Myometrial cell (primary cell): ENCODE data around the gene RHBDD3.

DNA sequence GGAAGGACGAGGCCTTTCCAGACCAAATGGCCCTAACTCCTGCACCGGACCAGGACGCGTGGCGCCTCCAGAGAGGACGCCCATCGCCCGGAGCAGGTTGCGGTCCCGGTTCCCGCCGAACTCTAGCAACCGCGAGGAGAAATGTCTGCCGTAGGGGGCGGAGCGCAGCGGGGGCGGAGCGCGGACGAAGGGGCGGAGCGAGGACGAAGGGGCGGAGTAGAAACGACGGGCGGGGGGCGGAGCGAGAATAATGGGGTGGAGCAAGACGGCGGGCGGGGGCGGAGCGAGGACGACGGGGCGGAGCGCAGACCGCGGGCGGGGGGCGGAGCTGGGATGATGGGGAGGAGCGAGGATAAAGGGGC lies 350 bp upstream of the ZNRF3 start:
- RAMPAGE, long total RNA, result no peak

DNA sequence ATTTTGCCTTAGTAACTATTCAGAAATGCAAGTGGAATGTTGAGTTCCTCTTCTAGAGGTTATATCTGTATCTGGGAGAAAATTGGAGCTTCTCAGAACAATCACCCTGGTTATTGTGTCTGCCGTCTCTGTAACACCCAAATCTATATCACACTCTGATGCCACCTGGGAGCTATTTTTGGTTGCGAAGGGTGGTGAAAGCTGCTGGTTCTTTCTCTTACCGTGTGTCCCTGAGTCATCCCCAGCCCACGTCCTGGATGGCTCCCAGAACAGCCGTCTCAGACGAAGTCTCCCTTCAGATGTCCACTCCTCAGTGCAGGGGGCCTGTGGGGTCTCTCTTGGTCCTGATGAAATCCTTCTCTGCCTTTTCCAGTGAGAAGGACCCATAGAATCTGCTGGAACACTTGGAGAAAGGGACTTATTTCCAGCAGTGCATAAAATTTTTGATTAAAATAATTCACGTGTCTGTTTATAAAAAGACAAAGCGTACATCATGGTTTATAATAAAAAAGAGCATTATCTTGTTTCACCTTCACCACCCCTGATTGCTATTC lies 83.4 kb downstream of the C22orf31 start:
- RAMPAGE, long total RNA, result no peak

DNA sequence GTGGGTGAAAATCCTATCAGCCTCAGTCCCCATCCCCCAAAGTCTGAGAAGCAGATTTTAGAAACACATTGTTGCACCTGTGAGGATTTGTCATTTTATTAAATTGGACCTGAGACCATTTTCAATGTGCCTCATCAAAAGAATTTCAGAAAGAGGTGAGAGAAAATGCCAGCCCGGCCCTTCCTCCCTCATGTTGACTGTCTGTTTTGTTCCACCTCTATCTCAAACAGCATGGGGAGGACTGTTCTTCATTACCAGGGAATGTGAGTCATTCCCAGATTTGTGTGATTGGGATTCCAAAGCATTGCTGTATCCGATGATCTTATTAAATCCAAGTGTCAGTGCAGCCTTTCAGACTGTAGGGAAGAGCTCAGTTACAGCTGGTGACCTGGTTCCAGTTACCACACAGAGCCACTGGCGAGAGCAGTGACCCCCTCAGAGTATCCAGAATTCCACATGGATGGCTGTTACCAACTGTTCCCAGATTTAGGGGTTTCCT lies 20.7 kb downstream of the KREMEN1 start:
- RAMPAGE, long total RNA, result no peak

DNA sequence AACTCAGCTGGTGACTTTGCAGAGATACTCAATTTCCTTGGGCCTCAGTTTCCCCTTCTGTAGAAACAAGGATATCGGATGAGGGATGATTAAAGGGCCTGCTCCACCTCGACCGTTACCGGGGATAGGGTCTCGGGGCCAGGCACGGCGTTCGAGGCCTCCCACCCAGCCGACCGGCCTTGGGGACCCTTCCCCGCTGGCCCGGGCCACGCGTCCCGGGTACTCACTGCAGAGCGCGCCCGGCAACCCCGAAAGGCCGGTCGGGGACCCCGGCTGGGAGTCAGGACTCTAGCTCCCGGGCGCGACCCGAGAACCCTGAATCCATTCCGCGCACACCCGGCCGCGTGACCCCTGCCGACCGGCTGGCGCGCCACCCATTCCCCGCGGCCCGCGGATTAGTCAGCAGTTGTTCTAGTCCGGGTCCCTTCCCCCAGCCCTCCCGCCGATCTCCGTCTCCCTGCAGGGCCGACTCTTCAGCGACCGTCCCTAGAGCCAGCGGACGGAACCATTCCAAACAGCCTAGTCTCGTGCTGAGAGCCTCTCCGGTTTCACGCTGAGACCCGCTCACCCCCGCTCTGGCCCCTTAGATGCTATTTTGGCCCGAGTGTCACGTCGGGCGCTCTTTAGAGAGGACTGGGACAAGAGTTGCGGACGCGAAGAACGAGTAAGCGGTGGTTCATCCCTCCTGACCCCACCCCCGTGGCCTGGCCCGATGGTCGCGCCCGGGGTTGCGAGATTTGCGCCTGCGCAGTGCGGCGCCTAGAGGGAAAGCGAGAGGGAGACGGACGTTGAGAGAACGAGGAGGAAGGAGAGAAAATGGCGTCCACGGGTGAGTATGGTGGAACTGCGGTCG lies at the start of gene RHBDD3:
RHBDD3 (minus strand) TSS at position 461 of the 853 bp plus-strand sequence.
- RAMPAGE, long total RNA, result start-site peak on the minus strand centred at position 406 of the sequence, 123 bp wide, 113 and 61 reads in 2 replicates; start-site peak on the plus strand centred at position 780 of the sequence, 64 bp wide, 6,408 and 6,372 reads in 2 replicates

DNA sequence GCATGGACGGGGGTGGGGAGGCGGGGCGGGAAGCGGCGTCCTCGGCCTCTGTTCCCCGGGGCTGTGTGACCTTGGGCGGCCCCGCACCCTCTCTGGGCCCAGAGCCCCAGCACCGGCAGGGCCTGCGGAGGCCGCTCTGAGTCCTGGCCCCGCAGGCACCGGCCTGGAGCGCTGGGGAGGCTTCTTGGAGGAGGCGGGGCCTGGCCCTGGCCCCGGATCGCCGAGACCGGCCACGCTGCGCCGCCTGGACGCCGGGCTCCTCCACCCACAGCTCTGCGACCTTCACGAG lies 685 bp downstream of the GAS2L1 start:
- RAMPAGE, long total RNA, result no peak

- RAMPAGE, long total RNA, result no peak
Observed at GRCh38 chr22:29309167-29309774, 2.8 kb downstream of the GAS2L1 start.

GRCh38 chr22:29318446-29318968 lies 3.0 kb upstream of the RASL10A start:
- RAMPAGE, long total RNA, result no peak

- RAMPAGE, long total RNA, result no peak
Observed at GRCh38 chr22:29481690-29482104, 1.7 kb downstream of the NEFH start.

GRCh38 chr22:29580188-29580974 lies 532 bp downstream of the NIPSNAP1 start:
- RAMPAGE, long total RNA, result no peak

DNA sequence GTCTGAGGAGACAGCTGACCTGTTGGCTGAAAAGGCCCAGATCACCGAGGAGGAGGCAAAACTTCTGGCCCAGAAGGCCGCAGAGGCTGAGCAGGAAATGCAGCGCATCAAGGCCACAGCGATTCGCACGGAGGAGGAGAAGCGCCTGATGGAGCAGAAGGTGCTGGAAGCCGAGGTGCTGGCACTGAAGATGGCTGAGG lies 46.6 kb upstream of the CABP7 start:
- RAMPAGE, long total RNA, result no peak

GRCh38 chr22:29690642-29691025 lies 29.2 kb upstream of the CABP7 start:
- RAMPAGE, long total RNA, result no peak

DNA sequence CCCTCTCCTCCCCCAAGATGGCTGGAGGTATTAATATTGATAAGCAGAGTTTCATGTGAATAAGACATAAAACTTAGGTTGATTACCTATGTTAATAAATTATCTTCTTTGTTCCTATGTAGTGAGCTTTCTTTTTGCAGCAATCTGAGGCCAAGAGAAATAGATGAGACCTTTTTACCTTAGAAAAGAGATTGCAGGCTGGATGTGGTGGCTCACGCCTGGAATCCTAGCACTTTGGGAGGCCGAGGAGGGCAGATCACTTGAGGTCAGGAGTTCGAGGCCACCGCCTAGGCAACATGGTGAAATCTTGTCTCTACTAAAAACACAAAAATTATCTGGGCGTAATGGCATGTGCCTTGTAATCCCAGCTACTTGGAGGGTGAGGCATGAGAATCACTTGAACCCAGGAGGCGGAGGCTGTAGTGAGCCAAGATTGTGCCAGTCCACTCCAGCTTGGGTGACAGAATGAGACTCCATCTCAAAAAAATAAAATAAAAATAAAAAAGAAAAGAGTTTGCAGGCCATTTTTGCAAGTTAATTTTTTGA lies 19.8 kb downstream of the MTMR3 start:
- RAMPAGE, long total RNA, result no peak

DNA sequence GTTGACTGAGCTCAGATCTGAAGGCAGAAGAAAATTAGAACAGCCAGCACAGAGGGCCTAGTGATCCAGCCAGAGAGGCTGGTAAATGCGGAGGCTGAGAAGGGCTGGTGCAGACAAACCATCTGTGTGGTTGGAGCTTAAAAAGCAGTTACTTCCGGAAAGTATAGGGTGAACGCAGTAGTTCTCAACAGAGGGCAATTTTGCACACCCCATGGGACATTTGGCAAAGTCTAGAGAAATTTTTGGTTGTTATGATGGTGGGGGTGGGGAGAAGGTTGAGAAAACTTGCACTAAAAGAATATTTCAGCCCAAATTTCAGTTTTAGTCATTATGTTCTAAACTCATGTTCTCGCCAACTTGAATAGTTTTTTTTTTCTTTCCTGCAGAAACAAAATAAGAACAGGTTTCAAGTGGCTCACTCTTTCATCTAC lies 1.5 kb upstream of the HORMAD2 start:
- RAMPAGE, long total RNA, result no peak

DNA sequence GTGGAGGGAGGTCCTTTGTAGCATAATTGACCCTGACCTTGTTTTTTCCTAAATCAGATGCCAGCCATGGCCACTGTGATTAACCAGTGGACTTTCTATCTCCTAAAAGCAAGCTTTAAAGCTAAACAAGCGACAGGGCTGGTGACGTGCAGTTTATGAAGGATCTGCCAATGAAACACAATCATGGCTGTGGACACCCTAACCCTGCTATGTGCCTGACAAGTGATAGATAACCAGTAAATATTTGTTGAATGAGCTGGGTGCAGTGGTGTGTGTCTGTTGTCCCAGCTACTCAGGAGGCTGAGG lies 64.2 kb downstream of the LIF start:
- RAMPAGE, long total RNA, result no peak

GRCh38 chr22:30231038-30231438 lies 15.5 kb downstream of the LIF start:
- RAMPAGE, long total RNA, result no peak

GRCh38 chr22:30261019-30261927 lies 5.4 kb downstream of the OSM start:
- RAMPAGE, long total RNA, result no peak

DNA sequence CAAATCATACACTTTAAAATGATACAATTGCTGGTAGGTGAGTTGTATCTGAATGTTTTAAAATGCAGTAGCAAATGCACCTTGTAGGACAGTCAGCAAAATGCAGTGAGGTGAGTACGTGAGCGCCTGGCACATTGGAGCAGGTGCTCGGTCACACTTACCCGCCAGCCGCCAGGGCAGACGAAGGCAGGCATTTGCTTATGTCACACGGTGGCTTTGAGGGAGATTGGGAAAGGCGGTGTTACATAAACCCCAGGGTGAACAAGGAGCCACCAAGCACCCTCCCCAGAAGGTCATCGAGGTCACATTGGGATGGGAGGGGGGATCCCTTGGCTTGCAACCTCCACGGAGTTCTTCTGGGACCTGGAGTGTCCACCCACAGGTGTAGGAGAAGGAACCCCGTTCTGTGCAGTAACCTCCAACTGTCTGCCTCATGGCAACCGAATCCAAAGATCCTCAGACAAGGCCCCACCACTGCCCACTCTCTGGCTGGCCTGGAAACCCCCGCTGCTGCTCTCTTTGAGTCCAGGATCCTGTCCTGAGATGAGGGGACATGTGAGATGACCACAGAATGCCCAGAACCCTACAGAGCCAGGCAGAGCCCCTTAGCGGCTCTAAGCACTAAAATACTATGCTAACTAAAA lies 6.7 kb upstream of the OSM start:
- RAMPAGE, long total RNA, result no peak

GRCh38 chr22:30305477-30305910 lies 16.2 kb upstream of the CASTOR1 start:
- RAMPAGE, long total RNA, result no peak

DNA sequence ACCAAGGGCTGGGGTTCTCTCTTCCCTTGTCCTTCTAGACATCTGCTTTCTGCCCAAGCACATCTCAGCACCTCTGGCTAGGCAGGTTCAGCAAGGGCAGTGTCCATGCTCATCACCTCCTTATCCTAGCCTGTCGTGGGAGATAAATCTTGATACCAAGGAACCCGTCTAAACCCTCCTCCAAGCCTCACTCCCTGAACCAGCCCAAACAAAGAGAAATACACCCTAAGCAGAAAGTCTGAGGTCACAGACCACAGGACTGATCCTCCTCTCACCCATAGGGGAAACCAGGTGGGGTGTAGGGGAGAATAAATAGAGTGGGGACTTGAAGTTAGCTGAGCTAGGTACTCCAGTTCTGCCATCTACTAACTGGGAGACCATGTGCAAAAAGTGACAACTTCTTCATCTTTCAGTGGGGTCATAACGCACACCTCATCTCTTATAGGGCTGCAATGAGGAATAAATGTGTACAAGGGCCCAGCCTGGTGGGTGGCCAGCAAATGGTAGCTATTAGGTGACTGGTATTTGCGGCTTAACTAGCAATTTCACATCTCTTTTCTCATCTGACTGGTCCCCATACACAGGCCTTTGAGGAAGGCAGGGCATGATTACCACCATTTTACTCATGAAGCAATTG lies 16.8 kb downstream of the TBC1D10A start:
- RAMPAGE, long total RNA, result no peak

DNA sequence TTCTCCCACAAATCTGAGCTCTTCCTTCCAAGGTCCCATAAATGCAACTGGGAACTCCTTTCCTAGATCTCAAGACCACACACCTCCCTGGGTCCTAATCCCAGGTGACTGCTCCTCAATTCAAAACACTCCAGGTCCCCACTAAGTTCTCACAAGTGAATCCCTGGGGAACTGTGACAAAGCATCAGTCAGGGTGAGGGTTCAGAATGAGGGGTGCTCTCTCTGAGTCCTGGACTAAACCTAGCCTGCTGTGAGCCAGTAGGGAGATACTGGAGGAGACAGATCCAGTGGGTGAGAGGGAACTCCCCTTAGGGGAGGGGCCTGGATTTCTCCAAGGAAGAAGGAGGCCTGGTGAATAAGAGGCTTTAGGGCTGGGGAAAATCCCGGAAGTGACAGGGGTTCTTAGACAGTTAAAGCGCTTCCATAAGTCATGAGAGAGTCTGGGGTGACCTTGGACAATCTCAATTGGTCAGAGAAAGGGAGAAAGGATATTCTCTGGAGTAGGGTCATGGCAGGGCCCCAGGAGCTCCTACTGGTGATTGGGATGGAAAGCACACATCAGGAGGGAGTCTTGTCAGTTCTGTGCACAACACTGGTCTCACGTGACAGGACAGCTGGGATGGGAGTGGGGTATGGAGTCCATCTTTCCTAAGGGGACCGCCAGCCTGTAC lies 1.7 kb downstream of the TBC1D10A start:
- RAMPAGE, long total RNA, result no peak